Lower leg skin (tissue), 2 donors: ENCODE results near the genes OGFR, TCFL5, BIRC7, COL20A1 and FNDC11.

GRCh38 chr20:62644150-62644713, 1.9 kb downstream of the SLCO4A1 start:
- PRO-cap = bidirectional peak, plus-strand start at chr20:62644481, minus-strand start at chr20:62644378
- RAMPAGE, long total RNA, 2 experiments = start-site peak on the minus strand in 1 of 2 experiments, at chr20:62644227-62644282 at its widest, 13 reads per replicate

GRCh38 chr20:62650744-62651571, 8.7 kb downstream of the SLCO4A1 start:
- PRO-cap = no peak
- RAMPAGE, long total RNA, 2 experiments = no peak in any of the 2 experiments

GRCh38 chr20:62711096-62712143, 2.8 kb downstream of the NTSR1 start:
- PRO-cap = no peak
- RAMPAGE, long total RNA, 2 experiments = no peak in any of the 2 experiments

DNA sequence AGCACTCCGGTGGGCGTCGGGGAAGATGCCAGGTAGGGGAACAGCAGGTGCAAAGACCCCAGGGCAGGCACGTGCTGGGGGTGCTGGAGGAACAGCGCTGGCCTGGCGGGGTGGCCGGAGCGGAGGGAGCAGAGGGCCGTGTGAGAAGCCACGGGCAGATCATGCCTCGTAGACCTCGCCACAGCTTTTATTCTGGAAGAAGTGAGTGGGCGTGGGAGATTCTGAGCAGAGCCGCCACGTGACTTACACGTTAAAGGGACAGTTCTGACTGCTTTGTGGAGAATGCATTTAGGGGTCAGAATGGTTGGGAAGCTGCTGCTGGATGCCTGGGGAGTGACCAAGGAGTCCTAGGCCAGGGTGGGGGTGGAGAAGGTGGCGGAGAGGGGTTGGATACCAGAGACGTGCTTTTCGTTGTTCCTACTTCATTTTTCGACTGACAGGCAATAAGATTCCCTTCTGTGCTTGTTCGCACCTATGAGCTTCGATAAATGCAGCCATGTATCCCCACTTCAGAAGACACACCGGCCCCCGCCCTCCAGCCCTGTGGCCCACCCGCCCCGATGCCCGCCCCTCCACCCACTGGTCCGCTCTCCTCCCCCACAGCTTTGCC, 9.5 kb downstream of the NTSR1 start:
- PRO-cap = no peak
- RAMPAGE, long total RNA, 2 experiments = no peak in any of the 2 experiments

DNA sequence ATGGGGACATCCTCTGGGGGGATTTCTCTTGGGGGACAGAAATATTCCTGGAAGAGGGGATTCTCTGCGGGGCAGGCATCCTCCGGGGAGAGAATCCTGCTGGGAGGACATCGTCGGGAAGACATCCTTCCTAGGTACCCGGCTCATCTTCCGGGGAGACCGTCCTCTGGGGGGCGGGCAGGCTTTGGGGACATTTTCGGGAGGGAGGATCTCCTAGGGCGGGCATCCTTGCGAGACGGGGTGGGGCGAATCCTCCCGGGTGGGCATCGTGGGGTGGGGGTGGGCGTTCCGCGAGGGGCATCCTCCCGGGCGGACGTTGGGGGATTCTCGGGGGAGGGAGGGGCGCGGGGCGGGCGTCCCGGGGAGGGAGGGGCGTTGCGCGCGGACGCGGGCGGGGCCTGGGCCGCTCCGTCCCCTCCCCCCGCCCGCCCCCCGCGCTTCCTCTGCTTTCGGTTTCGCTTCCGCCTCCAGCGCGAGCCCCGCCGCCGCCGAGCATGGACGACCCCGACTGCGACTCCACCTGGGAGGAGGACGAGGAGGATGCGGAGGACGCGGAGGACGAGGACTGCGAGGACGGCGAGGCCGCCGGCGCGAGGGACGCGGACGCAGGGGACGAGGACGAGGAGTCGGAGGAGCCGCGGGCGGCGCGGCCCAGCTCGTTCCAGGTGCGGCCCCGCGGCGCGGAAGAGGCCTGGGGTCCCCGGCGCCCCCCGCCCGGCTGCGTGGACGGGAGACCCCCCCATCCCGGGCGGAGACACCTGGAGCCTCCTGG, at the start of gene OGFR:
Gene OGFR, plus strand, starts transcription at position 470 of the 772 bp plus-strand sequence.
- PRO-cap = bidirectional peak, plus-strand start at position 470 of the sequence, minus-strand start at position 351 of the sequence
- RAMPAGE, long total RNA, 2 experiments = start-site peak on the plus strand in 2 of 2 experiments, centred at positions 456 to 463 of the sequence, 321 to 533 reads per replicate

DNA sequence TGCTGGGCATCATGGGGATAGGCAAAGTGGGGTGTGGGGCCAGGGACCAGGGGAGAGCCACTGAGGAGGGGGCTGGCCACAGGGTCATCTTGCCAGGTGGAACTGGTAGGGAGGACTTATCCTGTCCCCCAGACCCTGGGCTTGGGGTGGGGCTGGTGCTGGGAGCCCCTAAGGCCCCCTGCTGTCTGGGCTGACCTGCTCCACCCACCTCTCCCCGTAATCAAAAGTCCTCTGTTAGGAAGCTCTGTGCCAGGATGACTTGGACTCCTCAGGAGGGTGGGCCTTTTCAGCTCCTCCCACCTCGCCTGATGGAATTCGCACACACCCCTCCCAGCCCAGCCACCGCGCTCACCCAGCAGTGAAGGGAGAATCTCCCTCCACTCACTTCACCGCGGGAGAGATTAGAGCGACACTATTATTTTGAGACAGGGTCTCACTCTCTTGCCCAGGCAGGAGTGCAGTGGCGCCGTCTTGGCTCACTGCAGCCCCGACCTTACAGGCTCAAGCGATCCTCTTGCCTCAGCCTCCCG, 1.5 kb upstream of the COL9A3 start:
- PRO-cap = no peak
- RAMPAGE, long total RNA, 2 experiments = no peak in any of the 2 experiments

DNA sequence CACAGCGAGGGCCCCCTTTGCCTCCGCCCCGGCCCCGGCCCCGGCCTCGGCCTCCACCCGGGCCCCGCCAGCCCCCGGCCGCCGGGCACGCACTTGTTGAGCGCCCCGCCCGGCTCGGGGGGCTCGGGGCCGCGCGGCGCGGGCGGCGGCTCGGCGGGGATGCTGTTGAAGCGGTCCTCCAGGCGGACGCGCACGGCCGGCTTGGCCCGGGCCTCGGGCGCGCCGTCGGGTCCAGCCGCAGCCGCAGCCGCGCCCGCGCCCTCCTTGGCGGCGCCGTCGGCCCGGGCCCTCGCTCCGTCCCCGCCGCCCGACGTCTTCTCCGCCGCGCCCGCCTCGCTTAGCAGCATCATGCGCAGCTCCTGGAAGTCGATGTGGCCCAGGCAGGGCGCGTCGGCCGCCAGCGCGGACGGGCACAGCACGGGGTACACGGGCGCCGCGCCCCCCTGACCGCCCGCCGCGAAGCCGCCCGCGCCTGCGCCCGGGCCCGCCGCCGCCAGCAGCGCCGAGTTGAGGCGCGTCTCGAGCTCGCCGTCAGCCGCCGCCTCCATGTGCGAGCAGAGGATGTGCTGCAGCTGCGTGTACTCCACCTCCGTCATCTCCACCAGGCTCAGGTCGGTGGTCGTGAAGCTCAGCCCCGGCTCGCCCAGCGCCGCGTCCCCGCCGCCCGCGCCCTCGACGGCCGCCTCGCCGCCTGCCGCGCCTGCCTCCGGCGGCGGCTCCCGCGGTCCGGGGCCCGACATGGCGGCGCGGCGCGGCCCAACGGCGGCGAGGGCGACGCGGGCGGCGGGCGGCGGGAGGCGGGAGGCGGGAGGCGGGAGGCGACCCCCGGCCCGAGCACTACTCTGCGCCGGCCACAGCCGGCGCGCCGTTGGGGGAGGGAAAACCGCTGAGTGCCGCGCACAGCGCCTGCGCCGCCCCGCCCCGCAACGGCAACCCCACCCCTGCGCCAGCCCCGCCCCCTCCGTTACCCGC, at the start of gene TCFL5:
Gene TCFL5, minus strand, starts transcription at position 892 of the 972 bp plus-strand sequence.
- PRO-cap = bidirectional peak, plus-strand start at position 499 of the sequence, minus-strand start at position 371 of the sequence; unidirectional peak, minus-strand start at position 693 of the sequence; bidirectional peak, plus-strand start outside the sequence, minus-strand start at position 892 of the sequence
- RAMPAGE, long total RNA, 2 experiments = no peak in any of the 2 experiments

DNA sequence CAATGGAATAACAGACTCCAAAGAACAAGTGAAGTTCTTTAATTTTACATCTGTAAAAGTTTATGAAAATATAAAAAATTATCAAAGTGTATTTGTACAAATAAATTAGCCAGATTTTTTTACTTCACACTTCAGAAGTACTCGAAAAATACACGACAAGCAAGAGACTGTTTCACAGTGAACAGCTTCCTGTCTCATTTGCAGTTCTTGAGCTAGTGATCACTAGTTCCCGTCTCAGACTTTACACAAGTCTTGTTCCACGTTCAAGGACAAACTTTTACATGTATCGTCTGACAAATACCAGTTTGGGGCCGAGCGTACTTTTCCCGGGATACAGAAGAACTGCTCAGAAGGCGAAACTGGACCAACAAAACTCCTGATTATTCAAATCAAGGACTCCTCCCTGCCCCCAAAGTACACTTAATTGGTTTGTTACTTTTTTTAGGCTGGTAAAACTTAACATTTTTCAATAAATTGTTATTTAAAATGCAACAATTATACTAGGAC, 16.5 kb upstream of the TCFL5 start:
- PRO-cap = no peak
- RAMPAGE, long total RNA, 2 experiments = no peak in any of the 2 experiments

DNA sequence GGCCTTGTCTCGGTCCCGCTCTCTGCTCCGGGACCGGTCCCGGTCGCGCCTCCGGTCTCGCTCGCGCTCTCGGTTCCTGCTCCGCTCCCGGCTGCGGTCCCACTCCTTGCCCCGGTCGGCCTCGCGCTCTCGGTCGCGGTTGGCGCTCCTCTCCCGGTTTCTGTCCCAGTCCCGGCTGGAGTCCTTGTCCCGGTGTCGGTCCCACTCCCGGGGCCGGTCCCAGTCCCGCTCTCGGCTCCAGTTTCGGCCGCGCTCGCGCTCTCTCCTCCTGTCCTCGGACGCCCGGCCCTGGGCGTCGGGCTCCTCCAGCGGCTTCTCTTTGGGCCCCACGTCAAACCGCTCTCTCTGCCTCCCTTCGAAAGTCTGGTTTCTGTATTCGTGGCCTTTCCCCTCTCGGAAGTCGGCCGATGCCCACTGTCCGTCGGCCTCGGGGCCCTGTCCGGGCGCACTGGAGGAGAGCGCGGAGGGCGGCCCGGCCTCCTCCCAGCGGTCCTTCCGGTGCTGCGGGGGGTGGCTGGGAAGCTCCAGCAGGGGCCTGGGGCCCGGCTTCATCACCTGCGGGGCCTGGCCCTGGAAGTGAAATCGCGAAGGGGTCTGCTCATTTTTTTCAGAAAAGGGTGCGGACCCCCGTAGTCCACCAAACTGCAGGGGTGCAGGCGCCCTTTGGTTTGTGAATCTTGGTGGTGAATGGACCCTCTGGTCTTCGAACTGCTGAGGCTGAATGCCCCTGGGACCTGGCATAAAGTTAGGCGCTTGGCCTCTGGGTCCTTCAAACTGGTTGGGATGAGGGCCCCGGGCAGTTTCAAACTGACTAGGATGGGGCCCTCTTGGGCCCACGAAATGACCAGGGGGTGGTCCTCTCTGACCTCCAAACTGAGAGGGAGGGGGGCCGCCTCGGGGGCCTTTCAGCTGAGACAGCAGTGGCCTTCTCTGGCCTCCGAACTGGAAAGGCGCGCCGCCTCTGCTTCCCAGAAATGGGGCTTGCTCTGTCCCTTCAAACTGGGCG, 18.0 kb upstream of the TCFL5 start:
- PRO-cap = no peak
- RAMPAGE, long total RNA, 2 experiments = no peak in any of the 2 experiments

GRCh38 chr20:63175211-63175962, 40.5 kb downstream of the YTHDF1 start:
- PRO-cap = no peak
- RAMPAGE, long total RNA, 2 experiments = no peak in any of the 2 experiments

DNA sequence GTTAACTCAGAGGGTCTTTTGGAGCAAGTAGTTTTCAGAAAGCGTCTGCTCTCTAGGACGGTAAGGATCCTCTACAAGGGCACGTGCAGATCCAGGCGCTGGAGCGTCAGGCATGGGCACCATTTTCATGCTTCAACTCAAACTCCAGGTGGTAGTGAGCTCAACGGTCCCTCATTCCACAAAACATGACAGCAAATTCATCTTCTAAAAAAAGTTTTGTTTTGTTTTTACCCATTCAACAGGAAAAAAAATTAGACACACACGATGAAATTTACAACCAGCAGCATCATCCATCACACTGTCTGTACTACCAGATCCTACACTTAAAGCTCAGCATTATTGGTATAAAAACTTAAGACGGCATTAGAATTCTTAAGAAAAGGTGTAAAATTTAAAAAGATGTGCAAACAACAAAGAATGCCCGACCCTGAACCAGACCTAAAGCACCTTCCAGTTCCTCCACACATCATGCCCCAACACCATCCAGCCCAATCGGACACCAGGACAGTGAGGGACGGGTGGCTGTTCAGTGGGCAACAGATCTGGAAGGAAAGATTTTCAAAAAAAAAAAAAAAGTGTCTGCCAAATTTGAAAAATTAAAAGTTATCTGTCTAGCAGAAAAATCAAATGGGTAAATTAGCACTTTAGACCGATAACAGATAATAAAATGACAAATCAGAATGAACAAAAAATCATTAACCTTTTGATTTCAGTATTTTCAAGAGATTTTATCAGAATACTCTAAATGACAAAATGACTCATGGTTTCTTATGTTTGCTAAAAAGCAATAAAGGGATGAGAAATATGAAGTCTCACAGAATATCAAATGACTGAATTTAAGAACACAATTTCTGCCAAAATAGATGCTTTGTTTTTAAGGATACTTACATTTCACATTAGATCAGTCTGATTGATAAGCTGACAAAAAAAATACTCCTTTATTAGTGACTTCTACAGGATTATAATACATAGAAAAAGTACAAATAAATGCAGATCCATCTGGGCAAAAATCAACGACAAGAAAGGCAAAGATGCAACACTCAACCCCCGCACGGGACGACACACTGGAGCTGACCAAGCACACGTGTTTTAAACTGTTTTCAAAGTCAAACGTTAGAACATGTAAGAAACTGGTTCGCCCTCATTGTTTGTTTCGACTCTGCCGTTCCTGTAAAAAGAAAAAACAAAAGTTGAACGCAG, 20.0 kb downstream of the YTHDF1 start:
- PRO-cap = no peak
- RAMPAGE, long total RNA, 2 experiments = no peak in any of the 2 experiments

DNA sequence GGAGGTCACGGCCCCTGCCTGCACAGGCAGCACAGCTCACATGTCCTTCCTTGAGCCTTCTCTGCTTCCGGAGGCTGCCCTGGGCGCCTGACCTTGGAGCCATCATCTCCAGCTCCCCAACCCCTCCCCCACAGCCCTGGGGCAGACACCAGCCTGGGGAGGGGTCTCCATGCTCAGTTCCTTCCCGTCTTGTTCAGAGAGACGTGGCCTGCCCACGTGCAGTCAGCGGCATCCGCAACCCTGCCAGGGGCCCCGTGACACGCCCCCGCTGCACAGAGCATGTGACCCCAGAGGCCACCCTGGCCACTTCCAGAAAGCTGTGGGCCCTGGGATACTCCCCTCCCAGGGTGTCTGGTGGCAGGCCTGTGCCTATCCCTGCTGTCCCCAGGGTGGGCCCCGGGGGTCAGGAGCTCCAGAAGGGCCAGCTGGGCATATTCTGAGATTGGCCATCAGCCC, at the start of gene BIRC7:
Gene BIRC7, plus strand, starts transcription at position 306 of the 456 bp plus-strand sequence.
- PRO-cap = no peak
- RAMPAGE, long total RNA, 2 experiments = no peak in any of the 2 experiments

DNA sequence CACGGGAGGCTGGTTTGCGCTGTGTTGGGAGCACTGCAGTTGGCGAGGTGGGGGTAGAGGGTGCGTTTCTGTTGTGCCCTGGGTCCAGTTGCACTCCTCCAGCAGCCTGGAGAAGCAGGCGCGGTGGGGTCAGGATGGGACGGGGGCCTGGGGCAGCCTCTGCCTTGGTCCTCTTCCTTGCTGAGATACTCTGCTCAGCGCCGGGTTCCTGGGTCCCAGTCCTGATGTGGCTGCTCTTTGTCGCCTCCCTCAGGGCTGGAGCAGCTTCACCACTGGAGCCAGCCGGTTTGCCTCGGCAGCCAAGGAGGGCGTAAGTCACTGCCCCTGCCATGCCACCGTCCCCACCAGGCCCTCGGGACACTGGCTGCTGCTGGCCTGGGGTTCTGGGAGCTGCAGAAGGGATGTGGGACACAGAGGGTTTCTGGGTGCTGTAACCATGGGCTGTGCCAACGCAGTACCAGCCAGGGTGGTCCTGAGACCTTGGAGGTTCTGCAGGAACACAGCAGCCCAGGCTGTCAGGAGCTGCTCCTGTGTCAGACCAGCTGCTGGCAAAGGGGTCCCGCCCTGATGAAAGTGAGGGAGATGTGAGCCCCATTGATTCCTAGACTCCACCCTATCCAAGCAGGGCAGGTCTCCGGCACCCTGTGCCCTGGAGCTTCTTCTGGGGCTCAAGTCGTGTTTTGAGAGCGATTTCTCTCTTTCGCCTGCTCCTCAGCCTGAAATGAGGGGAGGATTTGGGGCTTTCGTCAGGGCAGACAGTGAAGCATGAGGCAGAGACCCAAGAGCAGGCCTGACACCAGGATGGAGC, 8.6 kb downstream of the ARFGAP1 start:
- PRO-cap = no peak
- RAMPAGE, long total RNA, 2 experiments = no peak in any of the 2 experiments

GRCh38 chr20:63284089-63284500, 8.9 kb upstream of the COL20A1 start:
- PRO-cap = no peak
- RAMPAGE, long total RNA, 2 experiments = no peak in any of the 2 experiments

DNA sequence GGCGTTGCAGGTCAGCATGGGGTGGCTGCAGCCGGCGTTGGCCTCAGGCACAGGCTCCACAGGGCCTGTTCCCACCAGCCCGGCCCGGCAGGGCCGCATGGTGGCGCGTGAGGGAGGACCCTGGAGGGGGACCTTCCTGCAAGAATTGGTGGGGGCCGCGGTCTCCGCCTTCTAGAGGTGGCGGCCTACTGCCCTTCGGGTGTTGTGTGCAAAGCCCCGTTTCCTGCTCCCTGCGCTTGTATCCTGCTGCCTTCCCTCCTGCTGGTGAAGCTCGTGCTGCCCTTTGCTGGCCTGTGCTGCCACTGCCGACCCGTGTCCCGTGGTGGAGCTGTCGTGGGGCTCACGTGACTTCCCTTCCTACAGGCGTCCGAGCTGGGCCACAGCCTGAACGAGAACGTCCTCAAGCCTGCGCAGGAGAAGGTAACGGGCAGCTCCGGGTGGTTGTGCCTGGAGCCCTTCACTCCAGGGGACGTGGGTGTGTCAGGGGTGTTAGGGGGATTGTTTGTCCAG, 8.4 kb upstream of the COL20A1 start:
- PRO-cap = no peak
- RAMPAGE, long total RNA, 2 experiments = no peak in any of the 2 experiments

DNA sequence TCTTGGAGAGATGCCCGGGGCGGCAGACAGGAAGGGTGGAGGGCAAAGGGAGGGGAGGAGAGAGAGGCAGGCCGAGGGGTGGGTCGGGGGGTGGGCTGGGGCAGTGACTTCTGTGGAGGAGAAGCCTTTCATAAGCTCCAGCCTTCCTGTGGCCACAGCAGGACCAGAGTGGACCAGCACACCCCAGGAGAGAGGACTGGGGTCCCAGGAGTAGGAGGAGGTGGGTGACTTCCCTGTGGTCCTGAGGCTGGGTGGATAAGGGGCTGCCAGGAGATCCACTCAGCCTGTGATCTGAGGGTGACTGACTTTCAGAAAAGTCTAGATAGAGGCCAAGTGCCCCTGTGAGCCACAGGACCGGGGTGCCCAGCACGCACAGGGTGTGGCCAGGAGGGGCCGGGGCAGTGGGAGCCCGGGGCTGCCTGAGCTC, at the start of gene COL20A1:
Gene COL20A1, plus strand, starts transcription at position 131 of the 427 bp plus-strand sequence.
- PRO-cap = no peak
- RAMPAGE, long total RNA, 2 experiments = no peak in any of the 2 experiments

DNA sequence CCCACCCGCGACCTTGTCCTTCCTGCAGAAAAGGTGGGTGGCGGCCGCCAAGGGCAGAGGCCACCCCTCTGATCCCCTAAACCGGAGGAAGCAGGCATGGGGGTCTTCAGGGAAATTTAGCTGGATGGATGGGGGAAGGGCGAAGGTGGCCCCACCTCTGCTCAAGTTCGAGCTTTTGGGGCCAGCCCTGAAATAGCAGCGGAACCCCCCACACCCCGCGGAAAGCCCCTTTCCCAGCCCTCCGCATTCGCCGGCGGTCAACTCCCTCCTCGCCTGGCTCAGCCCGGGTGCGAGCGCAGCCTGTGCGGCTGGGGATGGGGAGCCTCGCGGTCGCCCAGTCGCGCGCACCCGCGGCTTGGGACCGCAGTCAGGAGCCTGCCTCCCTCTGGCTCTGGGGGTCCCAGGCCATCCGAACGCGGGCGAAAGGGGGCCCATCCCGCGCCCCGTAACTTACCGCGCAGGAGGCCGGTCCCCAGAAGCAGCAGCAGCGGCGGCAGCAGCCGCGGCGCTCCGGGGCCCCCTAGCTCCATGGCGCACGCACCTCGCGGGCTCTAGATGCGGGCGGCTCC, 429 bp downstream of the CHRNA4 start:
- PRO-cap = no peak
- RAMPAGE, long total RNA, 2 experiments = no peak in any of the 2 experiments

DNA sequence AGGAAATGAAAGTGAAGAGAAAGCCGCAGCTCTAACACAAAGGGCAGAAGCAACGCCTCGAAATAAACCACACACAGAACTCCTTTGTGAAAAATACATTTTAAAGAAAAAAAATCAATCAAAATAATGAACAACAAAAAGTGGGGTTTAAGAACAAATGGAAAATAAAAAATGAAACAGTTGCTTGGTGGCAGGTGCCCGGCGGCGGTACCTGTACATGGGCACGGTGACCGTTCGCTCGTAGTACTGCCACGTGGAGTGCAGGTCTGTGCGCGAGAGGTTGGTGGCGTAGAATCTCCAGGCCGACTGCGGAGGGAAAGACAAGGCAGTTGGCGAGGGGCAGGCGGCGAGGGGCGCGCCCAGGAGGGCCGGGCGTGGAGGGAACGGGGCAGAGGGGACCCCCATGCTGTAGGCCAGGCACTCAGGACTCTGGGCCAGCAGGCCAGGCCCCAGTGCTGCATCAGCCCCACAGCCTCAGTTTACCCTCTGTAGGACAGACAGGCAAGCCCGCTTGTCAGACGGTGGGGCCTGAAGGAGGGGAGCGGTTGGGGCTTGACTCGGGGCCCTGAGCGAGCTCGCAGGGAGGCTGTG, 38.8 kb downstream of the KCNQ2 start:
- PRO-cap = no peak
- RAMPAGE, long total RNA, 2 experiments = no peak in any of the 2 experiments

GRCh38 chr20:63527171-63527409, 6.5 kb downstream of the PPDPF start:
- PRO-cap = no peak
- RAMPAGE, long total RNA, 2 experiments = no peak in any of the 2 experiments

GRCh38 chr20:63553555-63554327, at the start of gene FNDC11:
Gene FNDC11, plus strand, starts transcription at chr20:63554159.
- PRO-cap = unidirectional peak, plus-strand start at chr20:63553715; unidirectional peak, plus-strand start at chr20:63553750; bidirectional peak, plus-strand start at chr20:63554145, minus-strand start at chr20:63554052
- RAMPAGE, long total RNA, 2 experiments = no peak in any of the 2 experiments